ENCODE data around the genes PSTK, HMX3 and CPXM2.

DNA sequence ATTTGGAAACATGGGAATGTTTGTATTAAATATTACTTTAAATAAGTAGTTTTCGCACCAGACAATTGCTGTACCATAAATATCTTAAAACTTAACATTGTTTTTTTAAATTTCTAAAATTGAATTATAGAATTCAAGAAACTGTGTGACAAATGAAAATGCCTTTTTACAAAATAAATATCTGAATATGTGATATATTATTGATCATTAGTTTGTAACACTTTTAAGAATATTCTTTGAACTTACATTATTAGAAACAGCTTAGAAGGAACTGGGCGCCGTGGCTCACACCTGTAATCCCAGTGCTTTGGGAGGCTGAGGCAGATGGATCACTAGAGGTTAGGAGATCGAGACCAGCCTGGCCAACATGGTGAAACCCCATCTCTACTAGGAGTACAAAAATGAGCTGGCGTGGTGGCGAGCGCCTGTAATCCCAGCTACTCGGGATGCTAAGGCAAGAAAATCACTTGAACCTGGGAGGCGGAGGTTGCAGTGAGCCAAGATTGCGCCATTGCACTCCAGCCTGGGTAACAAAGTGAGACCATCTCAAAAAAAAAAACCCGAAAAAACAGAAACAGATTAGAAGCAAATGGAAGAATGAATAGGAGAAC lies 29.1 kb downstream of the WDR11 start:
- PRO-cap = no peak

GRCh38 chr10:120978761-120979118 lies 127.6 kb downstream of the WDR11 start:
- PRO-cap = no peak

GRCh38 chr10:120996505-120997181 lies 145.5 kb downstream of the WDR11 start:
- PRO-cap = no peak

DNA sequence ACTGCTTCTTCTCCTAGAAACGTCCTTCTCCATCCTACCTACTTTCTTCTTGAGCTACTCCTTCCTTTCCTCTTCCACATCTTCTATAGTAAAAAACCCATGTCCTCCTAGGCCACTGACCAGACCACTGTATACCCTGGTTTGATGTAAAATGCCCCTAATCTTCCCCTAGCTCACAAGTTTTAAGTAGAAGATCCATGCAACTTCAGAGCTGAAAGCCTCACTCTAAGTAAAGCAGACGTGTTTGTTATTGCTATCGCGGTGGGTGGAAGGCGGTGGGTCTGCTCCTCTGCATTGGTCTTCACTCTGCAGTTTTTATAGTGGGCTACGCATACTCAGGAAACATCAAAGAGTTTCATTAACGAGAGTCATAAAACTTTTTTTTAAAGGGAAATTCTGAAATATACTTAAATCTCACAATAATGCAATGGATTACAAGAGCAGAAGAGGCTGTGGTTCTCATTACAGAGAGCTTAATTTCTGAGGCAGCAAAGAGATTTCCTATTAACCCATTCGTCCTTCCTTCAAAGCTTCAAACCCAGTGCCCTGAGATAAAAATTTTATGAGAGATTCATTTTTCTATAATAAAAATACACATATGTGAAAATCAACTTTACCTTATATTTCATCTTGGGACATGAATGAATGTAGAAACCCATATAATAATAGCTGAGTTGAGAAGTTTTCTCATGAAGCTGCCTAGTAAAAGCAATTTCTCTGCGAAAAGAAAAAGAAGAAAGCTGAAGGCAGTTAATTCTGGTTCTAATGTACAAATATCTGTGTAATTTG lies 91.5 kb downstream of the ATE1 start:
- PRO-cap = no peak

DNA sequence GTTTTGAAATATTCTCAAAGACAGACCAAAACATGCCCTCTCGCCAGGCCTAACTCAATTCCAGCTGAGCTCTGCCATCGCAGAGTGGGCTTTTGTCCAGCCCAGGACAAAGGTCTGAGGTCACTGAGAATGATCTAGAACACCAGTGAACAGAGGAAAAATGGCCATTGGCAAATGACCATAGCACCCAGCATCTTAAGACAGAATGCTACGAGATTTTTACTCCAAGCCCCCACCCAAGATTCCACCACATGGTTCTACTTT lies 4.6 kb downstream of the NSMCE4A start:
- PRO-cap = no peak

DNA sequence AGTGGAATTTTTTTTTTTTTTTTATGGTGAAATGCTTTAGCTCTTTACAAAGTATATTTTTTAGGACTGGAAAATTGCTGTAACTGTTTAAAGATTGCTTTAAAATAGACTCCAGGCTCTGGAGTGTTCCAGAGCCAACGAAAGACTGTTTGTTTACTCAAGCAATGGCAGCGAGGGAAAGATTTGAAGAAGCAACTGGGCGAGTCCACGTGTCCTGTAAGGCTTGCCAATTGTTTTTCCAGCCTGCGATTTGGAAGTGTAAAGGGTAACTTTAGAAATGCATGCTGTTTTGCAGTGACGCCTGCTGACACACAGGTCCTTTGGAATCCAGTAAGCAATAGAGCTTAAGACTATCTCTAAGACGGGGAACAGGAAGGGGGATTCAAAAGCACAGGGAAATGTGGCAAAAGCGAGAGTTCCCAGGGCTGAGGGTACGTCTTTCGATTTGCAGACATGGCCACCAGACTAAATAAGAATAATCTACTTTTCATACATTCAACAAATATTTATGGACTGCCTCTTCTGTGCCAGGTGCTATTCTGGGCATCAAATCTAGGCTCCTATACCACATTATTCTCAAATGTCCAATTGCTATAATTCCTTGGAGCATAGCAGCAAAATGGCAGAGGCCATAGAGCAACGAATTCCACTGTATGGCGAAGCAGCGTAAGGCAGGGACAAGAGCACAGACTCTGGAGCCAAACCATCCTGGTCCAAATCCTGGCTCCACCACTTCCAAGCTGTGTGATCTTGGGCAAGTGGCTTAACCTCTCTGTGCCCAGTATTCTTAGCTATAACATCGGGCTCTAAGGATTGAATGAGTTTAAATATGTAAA lies 55.9 kb downstream of the TACC2 start:
- PRO-cap = no peak

GRCh38 chr10:122083235-122084168 lies 94.5 kb downstream of the TACC2 start:
- PRO-cap = no peak

DNA sequence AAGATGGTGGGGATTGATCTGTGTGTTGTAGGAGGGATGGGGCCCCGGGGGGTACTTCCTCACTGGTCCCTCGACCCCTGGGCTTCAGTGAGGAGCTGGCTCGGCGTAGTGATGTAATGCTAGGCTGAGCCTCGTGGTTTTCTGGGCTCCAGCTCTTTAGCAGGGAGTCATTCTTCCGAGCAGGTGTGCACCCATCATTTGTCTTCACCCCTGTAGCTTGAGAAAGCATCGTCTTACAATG lies 106.3 kb upstream of the BTBD16 start:
- PRO-cap = no peak

DNA sequence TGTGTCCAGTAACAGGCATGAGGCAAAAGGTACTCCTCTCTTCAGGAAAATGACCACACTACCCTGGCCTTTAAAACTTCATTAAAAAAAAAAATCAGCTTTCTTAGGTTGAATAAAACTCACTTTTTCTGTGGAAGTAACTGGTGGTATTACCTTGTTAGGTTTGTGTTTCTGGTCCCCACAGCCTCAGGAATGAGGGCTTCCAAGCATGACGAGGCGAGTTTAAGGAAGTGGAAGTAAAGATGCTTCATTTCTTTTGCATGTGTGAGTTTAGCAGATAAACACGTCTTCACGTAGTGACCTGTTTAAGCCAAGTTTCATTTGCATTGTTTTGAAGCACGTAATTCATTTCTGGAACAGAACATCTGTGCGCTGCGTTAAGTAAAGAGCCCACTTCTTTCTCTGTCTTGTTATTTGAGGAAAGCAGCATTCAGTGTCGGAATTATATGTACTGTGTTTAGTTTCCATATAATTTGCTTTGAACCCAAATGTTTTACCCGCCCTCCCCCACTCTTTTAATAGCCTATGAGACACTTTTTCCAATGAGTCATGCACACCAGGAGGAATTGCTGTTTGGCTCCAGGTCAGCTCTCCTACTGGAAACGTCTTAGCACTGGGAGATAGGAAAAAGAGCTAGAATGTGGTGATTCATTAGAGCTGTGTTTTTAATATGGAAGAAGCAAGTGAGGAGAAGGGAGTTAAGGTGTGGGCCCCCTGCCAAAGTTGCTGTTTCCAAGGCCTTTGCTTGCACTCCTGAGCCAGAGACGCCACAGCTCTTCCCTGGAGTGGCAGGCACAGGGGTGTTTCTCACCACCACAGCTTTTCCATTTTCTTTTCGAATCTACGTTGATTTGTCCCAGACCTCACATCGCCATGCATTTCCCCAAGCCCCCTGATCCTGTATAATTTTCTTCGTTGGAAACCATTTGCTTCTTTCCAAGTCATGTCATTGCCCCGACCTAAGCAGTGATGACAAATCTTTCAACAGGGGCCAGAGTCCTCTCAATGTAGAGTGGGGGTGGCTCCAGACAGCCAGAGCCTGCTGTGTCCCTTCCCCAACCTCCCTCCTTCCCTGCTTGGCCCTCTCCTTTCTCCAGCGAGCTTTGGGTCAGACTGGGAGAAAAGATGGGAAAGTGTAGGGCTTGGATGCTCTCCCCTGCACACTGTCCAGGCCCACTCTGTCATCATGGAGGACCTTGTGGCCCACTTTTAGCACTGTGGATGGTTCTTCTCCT lies 36.9 kb downstream of the BTBD16 start:
- PRO-cap = no peak

DNA sequence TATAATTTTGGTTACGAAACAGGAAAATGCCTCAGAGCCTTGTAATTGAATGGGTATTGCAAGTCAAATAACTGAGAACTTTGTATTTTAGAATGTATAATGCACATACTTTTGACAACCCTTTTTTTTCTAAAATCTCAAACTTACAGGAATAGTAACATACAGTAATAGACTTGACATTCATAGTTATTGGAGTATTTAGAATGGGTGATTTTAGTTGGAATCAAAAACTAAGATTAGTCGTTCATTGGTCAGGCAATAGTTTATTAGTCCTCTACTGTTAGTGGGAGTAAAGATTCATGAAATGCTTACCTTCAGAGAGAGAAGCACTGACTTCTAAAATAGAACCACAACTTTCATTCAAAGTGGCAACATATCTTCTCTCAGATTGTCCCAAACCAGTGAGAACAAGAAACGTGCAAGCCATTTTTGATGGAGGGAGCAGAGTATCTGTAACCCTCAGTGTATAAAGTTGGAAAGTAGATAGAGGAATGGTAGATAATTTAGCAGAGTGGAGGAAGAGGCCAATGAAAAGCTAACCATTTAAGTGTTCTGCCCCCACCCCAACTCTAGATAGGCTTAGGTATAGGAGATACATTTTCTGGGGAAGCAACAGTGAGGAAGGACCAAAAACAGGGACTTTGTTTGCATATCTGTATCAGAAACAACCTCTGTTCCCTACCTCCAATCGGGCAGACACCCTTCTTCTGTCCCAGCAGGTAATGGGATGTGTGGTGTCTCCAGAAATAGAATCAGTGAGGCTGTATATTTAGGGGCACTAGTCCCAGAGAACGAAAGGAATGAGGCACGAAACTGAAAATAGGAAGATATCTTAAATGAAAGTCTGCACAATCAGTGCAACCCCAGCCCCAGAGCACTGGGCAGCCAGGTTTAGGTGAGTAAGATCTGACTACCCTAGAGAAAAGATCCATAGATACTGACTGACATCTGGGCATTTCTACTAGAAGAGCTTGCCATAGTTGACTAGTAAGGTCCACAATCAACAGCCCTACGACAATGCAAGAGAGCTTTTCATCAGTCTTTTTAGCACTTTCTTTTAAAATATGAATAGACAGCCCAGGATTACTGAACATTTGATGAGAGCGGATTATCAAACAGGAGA lies 27.9 kb downstream of the PLEKHA1 start:
- PRO-cap = no peak

DNA sequence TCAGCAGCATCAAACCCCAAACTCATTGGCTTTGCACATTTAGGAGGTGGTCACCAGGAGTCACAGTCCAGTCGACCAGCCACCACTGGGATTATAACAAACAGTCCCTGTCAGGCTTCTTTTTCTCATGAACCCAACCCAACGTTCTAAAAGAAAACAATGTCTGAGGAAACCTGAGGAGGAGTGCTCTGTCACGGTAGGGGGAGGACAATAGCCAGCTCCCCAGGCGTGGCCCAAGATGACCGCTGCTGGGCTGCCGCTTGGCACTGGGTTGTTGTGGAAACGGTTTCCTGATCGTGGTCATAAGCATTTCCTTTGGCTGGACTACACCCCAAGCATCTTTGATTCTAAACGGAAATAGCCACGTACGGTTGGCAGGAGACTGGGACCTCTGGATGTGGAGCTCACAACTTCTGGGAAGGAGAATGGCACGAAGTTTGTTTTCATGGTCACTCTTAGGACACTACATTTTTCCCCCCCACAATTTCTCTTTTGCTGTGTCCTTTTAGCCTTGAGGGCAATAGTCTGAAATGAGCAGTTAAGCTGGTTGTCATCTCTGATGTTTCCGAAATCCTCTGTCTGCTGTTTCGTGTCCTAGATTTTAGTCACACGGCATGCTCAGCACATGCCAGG lies 30.3 kb upstream of the DMBT1 start:
- PRO-cap = no peak

DNA sequence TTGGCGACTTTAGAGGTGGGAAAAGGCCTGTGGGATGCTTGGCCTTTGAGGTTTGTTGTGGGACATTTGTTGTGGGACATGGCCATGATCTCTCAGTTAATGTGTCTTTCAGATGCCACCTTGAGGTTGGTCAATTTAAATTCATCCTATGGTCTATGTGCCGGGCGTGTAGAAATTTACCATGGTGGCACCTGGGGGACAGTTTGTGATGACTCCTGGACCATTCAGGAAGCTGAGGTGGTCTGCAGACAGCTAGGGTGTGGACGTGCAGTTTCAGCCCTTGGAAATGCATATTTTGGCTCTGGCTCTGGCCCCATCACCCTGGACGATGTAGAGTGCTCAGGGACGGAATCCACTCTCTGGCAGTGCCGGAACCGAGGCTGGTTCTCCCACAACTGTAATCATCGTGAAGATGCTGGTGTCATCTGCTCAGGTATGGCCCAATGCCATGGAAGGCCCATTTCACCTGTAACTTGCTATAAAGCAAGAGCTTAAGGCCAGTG lies 41.8 kb upstream of the SPADH start:
- PRO-cap = no peak

GRCh38 chr10:122979942-122981170 lies at the start of gene PSTK:
Gene PSTK (plus strand): TSS chr10:122980401.
- PRO-cap = bidirectional peak, plus-strand start at chr10:122980401, minus-strand start at chr10:122980310; bidirectional peak, plus-strand start at chr10:122980762, minus-strand start at chr10:122980644

DNA sequence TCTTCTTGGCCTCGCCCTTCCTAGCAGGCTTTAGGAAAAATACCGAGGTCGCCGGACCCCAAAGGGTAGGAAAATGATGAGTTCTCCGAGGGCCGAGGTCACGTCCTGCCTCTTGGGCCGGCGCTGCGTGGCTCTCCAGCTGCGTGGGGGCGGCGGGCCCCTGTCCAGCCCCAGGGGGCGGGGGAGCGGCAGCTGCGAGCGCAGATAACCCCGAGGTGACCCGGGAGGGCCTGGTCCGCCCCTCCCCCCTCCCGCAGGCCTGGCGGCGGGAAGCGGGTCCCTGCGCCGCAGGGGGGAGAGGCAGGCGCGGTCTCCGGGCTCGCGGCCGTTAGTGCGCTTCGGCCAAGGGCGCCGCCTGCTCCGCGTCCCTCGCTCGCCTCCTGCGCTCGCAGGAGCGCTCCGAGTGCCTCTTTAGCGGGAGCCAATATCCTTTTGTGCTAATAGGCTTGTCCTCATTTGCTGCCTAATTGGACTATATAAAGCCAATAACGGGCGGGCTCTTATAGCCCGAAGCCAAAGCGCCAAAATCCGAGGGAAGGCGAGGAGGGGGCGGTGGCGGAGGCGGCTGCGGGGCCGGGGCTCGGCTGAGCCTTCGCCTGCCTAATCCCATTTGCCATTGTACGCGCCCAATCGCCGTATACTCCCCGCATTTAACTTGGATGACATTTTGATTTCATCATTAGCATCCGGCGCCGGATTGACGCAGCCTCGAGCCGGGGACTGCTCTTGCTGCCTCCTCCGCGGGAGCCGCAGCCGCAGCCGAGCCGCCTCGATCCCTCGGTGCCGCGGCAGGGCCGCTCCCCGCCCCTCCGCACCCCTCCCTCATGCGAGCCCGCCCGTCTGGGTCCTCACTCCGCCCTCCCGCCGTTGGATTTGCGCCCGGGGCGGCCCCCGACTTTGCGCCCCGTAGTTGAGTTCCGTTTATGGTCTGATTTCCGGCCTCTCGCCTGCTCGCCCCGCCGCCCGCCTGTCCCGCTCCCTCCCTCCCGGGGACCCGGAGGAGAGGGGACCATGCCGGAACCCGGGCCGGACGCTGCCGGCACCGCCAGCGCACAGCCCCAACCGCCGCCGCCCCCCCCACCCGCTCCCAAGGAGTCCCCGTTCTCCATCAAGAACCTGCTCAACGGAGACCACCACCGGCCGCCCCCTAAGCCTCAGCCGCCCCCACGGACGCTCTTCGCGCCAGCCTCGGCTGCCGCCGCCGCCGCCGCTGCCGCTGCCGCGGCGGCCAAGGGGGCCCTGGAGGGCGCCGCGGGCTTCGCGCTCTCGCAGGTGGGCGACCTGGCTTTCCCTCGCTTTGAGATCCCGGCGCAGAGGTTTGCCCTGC lies at the start of gene HMX3:
TSS of gene HMX3 (plus strand) at position 931 of the 1,327 bp plus-strand sequence.
- PRO-cap = no peak

DNA sequence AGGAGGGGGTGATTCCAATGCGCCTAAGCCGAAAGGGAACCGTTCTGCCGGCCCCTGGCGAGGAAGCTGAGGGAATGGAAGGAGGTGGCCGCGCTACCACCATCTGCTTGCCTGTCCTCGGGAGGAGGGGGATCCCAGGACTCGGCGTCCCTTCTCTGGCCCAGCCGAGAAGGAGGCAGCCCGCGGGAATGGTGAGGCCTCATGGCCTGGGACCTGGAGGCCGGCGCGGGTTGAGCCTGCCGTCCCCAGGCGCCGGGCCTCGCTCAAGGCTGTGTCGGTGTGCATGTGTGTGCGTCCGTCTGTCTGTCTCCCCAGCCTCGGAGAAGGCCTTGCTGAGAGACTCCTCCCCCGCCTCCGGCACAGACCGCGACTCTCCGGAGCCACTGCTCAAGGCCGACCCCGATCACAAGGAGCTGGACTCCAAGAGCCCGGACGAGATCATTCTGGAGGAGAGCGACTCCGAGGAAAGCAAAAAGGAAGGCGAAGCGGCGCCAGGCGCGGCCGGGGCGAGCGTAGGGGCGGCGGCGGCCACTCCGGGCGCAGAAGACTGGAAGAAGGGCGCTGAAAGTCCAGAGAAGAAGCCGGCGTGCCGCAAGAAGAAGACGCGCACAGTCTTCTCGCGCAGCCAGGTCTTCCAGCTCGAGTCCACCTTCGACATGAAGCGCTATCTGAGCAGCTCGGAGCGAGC lies 1.1 kb downstream of the HMX3 start:
- PRO-cap = no peak

DNA sequence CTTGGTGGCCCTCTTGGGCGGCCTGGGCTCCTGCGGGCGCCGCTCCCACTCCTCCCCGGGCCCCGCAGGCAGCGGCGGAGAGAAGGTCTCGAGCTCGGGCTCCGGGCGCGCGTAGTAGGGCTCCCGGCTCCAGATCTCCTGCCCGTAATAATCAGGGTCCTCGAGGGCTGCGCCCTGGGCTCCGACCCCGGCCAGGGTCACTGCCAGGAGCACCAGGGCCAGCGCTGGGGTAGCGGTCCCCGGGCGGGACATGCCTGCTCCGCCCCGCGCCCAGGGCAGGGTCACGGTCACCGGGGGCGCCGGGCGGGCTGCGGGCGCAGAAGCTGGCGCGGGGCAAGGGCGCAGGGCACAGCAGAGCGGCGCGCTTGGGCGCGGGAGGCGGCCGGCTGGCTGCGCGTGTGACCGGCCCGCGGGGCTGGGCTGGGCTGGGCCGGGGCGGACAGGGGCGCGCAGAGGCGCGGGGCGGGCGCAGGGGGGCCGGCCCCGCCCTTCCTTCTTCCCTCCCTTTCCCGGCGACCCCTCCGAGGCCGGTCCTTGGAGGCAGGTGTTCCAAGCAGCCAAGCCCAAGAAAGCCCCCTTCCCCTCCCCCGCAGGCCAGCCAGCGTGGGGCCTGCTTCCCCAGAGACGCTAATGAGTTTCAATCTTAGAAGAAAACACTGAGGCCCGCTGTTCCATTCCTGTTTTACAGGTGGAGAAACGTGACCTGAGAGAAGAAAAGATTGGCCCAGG lies at the start of gene CPXM2:
TSS of gene CPXM2 (minus strand) at position 400 of the 729 bp plus-strand sequence.
- PRO-cap = unidirectional peak, minus-strand start at position 417 of the sequence

DNA sequence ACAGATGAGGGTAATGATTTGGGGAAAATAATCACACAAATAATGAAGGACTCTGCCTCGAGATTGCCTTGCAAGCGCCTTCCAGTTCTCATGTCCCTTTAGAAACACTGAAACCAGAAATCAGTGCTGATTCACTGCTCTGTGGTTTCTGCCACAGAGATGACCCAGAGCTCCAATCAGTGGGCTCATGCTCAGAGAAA lies 96.1 kb downstream of the CHST15 start:
- PRO-cap = no peak

DNA sequence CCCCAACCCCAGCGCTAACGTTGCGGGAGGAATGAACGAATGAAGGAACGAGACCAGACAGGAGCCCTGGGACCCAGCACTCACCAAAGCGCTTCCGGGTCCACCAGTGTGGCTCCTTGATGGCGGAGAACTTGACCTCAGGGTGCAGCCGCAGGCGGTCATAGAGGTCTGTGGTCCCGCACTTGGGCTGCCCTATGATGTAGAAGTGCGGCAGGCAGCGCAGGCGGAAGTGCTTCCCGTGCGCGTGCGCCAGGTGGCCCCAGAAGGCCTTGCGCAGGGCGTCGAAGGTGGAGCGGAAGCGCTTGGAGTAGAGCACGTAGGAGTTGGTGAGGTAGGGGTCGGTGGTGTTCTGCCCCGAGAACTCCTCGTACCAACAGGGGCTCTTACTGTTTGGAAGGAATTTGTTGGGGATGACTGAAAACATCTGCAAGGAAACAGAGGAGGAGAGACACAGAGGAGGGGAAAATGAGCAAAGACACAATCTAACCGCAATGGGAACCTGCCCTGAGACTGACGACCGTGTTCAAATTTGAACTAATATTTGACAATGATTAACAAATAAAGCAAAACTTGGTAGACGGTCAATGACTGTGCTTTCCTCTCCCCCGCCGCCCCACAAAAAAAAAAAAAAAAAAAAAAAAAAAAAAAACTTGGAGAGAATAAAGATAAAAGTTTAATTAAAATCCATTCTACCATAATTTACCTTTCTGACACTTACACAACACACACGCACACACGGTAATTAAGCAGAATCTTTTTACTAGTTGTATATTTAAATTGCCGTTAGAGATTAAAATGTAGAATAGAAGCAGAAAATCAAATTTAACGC lies 48.7 kb downstream of the CHST15 start:
- PRO-cap = no peak

GRCh38 chr10:124079579-124080280 lies 13.7 kb downstream of the CHST15 start:
- PRO-cap = no peak

DNA sequence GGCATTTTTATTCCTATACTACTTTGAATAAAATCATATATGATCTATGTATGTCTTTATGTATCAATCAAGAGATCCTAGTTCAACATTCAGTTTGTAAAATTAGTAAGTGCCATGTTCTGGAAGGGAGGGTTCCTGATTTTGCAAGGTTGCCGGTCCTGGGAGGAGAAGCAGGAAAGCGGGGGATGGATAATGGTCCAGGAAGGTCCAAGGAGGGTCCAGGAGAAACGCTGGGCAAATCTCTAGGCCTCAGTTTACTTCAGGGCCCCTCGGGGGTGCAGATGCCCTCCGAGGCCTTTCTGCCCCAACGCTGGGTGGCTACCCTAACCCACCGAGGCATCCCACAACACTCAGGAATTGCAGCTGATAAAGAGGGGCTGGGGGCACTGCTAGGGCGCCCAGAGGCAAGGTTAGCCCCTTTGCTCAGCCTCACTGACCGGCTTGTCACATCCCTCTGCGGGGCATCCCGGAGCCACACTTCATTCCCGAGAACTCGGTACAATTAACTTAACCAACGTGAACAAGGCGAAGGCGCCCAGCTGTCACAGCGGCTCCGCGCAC lies 2.1 kb downstream of the CHST15 start:
- PRO-cap = no peak

Measured in cardiac septum (tissue), 1 donor.